GM19240 (cell line): ENCODE results near the genes GPR89A, PEX11B, TXNIP and HJV.

DNA sequence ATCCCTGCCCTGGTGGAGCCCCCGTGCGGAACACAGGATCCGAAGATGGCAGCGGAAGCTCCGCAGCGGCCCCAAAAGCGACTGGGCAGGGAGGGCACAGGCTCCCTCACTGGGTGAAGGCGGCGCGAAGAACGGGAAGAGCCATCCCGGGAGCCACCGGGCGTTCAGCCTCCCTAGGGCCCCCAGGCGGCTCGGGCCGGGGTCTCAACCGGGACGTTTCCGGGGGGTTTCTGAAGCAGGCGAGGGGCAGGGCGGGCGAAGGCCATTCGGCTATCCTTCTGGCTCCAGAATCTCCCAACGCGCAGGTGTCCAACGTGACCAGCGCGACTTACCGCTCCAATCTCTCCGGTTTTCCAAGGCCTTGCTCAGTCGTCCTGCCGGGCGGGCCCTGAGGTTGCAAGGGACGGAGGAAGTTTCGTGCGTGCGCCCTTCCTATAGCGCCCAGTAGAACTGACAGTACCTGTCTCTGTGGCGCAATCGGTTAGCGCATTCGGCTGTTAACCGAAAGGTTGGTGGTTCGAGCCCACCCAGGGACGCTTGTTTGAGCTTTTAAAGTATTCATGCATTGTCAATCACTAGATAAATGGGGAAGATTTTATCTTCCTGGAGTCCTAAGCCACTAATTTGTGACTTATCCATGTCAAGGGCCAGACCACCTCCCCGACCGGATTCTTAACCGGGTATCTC is 42.5 kb downstream of the NBPF15 start:
- RRBS = no CpG with 5 or more reads among the region's 49 CpGs

DNA sequence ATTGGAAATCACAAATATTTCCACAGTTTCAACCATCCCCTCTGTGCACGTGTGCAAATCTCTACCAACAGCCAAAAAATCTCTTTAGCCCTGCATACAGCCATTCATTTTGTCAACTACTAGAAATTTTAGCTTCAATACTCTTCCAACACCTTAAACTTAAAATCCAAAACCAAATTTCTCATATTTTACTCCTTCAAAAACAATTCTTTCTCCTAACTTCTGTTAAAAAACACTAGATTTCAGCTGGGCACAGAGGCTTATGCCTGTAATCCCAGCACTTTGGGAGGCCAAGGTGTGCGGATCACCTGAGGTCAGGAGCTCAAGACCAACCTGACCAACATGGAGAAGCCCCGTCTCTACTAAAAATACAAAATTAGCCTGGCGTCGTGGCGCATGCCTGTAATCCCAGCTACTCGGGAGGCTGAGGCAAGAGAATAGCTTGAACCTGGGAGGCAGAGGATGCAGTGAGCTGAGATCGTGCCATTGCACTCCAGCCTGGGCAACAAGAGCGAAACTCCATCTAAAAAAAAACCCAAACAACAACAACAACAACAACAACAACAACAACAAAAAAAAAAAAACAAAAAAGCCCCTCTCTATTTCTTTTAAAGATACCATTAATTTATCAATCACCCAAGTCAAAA is 111.2 kb downstream of the SRGAP2B start:
- RRBS = no CpG with 5 or more reads among the region's 9 CpGs

- RRBS = no CpG with 5 or more reads among the region's 8 CpGs
Measured at GRCh38 chr1:145129028-145129291, 33.2 kb downstream of the FAM72D start.

DNA sequence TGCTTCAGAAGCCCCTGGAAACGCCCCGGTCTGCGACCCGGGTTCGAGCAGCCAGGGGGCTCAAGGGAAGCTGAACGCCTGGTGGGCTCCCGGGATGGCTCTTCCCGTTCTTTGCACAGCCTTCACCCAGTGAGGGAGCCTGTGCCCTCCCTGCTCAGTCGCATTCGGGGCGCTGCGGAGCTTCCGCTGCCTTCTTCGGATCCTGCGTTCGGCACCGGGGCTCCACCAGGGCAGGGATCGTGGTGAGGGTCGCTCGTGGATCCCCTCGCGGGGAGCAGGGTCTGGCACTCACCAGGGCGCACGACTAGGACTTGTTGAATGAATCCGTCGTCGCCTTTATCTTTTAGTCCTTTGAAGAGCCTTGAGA is 50.3 kb upstream of the NBPF20 start:
- RRBS = no CpG with 5 or more reads among the region's 27 CpGs

GRCh38 chr1:145607581-145608818 is at the start of gene GPR89A:
TSS of gene GPR89A (plus strand) at chr1:145607988.
- RRBS = no CpG with 5 or more reads among the region's 74 CpGs

- RRBS = no CpG with 5 or more reads among the region's 8 CpGs
Measured at GRCh38 chr1:145846053-145846415, 604 bp downstream of the NUDT17 start.

GRCh38 chr1:145859296-145859511 is 323 bp upstream of the PIAS3 start:
- RRBS = no CpG with 5 or more reads among the region's 7 CpGs

GRCh38 chr1:145918024-145919256 is at the start of gene PEX11B:
TSS of gene PEX11B (minus strand) at chr1:145918717.
- RRBS = 1% methylated on average over 8 of the region's 67 CpGs

DNA sequence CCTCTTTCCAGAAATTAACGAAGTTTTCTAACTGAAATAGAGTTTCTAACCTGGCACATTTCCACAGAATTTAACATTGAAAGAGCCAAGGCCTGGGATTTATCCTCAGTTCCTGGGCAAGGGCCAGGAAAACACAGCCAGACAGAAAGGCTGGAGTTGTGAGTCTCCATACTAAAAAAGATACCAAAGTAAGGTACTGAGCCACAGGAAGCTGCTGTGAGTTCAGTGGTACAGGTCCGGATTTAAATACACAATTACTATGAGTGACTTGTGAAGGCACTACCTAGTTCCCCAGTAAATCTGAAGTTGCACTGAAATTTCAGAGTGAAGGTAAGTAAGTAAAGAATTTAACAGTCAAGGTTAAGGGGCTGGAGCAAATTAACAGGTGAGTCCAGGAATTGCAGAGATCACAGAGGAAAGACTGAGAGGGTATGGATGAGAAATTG is 967 bp downstream of the LIX1L start:
- RRBS = no CpG with 5 or more reads among the region's 2 CpGs

DNA sequence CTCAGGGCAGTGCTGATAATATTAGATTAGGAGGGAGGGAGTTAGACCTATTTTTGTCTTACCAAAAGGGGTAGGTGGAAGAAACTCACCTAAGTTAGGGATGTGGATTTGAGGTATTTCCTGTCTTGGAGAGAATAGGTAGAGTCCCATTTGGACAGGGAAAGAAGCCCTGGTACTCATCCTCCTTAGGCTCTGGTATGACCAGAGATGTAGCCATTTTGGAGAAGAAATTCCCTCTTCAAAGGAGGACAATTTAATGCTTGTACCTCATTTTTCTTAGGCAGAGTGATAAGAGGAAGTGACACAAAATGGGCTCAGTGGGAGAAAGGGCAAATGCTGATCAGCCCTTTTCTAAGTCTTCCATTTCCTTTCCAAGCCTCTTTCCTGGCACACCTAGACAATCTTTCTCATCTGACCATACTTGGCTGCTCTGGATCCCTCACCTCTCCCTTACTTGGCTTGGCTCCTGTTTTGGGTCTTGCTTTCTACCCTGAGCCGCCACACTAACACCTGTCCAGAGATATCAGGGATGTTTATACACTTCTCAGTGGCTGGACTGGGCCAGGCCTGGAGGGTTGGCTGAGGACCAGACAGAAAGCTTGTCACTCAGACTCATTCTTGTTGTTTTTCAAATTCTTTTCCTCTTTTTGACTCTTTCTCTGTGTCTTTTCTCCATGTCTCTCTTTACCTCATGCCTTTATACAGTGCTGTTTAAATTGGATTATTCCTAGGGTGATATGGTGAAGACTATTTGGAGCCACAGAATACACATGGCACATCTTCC is 13.2 kb downstream of the TXNIP start:
- RRBS = no CpG with 5 or more reads among the region's 1 CpG

- RRBS = 4% methylated on average over 4 of the region's 43 CpGs
Measured at GRCh38 chr1:145995948-145997001, at the start of gene TXNIP. TSS of gene TXNIP (minus strand) at chr1:145996579.

DNA sequence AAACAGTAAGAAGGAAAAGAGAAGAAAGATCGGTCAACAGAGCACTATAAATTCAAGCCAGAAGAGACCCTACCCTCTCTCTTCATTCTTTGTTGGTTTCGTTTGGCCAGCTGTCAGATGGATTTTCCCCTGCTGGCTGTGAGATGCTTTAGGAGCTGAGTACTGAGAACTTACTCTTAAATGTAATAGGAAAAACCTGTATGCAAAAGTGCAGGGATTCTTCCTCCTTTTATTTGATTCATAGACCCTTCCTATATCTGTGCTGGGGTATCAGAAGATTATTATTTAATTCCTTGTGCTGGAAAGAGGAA is 1.4 kb upstream of the TXNIP start:
- RRBS = no CpG with 5 or more reads among the region's 2 CpGs

DNA sequence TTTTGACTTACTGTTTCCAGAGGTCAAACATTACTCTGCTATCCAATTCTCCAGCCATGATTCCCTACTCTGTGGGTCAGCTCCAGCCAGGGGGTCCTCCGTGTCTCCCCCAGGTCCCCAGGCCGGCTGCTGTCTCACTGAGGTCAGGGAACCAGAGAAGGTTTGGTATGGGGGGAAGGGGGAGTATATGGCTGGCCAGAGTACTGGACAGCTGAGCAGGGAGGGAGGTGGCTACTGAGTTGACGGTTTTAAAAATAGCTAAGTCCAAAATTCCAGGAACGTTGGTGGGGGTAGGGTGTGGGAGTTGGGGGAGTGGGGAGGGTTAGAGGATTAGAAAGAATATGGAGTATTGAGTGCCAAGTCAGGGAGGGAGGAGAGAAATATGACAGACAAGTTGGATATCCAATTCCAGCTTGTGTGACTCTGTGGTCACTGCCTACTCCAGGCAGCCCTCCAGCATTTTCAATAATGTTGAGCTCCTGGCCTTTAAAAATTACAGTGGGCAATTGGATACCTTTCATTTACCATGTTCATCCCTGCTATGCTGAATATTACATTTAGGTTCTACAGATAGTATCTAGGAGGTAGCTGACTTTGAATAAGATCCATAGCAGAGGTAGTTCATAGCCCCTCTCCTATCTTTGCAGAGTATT is at the start of gene HJV:
TSS of gene HJV (minus strand) at position 160 of the 653 bp plus-strand sequence.
- RRBS = no CpG with 5 or more reads among the region's 4 CpGs

DNA sequence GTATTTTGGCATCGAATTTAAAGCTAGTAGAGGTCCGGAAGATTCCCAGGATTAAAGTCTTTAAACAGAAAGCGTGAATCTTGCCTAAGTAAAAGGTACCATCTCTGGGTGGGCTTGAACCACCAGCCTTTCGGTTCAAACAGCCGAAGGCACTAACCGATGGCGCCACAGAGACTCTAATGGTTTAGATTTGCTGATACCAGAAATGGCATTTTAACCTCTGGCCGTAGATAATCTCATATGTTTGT is 27.5 kb upstream of the HJV start:
- RRBS = no CpG with 5 or more reads among the region's 8 CpGs

DNA sequence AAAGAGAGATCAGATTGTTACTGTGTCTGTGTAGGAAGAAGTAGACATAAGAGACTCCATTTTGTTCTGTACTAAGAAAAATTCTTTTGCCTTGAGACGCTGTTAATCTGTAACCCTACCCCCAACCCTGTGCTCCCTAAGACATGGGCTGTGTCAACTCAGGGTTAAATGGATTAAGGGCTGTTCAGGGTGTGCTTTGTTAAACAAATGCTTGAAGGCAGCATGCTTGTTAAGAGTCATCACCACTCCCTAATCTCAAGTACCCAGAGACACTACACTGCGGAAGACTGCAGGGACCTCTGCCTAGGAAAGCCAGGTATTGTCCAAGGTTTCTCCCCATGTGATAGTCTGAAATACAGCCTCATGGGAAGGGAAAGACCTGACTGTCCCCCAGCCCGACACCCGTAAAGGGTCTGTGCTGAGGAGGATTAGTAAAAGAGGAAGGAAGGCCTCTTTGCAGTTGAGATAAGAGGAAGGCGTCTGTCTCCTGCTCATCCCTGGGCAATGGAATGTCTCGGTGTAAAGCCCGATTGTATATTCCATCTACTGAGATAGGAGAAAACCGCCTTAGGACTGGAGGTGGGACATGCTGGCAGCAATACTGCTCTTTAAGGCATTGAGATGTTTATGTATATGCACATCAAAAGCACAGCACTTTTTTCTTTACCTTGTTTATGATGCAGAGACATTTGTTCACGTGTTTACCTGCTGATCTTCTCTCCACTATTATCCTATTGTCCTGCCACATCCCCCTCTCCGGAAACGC is 10.4 kb downstream of the NBPF12 start:
- RRBS = no CpG with 5 or more reads among the region's 11 CpGs

GRCh38 chr1:146970694-146971351 is 32.7 kb downstream of the NBPF12 start:
- RRBS = no CpG with 5 or more reads among the region's 4 CpGs

DNA sequence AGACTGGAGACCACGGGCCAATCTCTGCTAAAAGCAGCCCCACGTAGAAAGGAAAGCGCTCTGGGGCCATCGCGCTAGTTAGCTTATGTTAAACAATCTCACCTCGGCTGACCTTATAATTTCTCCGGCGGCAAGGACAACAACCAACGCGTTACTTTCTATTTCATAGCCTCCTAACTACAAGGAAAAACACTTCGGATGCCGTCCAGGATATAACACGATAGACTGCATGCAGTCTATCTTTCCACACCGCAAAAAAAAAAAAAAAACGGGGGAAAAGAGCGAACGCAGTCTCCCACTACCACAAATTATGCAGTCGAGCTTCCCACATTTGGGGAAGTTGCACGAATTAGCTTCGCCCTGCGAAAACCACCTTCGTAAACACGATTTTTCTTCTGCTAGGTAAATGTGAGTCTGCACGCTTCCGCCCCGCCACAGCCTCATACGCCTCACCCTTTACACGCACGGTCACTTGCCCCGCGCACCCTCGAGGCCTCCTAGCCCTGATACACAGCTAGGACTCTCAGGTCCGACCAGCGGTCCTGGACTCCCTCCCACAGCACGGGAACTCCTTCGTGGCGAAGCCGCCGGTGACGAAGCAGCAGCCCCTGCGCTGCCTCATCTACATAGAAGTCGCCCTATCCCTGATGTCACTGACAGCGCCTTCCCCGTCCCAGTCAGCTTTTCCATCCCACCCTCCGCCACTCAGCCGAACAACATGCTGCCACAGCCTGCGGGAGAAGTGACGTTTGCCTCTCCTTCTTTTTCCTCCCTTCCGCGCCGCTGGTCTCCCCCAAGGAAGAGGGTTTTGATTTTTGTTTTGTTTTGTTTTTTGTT is 87.7 kb downstream of the PRKAB2 start:
- RRBS = no CpG with 5 or more reads among the region's 51 CpGs

- RRBS = no CpG with 5 or more reads among the region's 4 CpGs
Measured at GRCh38 chr1:147109645-147110022, 62.6 kb downstream of the PRKAB2 start.

DNA sequence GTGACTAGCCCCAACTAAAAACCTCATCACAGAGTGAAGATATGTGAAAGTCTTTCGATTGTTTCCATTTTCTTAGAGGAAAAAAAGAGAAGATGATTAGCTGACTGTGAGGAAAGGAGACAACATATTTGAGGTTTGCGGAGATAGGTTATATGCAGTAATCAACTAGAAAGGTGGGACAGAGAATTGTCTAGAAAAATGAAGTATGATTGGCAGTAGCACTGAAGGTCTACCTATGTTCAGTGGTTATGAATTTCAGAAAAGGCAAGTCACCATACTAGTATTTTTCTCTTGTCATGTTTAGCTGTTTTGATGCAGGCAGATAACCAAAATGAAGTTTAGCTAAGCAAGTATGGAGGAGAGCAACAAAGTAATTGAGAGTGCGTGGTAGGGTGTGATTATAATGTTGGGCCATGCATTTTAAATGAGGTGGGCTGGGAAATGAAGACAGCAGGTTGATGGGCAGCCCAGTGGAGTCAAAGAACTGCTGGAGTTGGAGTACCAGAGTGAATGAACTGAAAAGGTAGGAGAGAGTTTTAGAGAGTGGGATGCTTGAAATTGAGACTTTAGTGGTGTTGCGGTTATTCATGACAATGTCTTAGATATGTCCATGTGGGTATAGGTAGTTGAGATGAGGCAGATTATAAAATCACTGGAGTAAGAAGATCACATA is 9.3 kb upstream of the PRKAB2 start:
- RRBS = no CpG with 5 or more reads among the region's 4 CpGs